ENCODE results near the genes KHDC3L, TMEM30A and SENP6.

GRCh38 chr6:73362453-73362802 is at the start of gene KHDC3L:
KHDC3L (plus strand) TSS chr6:73362658.
- PRO-cap, 2 experiments: no peak in any of the 2 experiments

DNA sequence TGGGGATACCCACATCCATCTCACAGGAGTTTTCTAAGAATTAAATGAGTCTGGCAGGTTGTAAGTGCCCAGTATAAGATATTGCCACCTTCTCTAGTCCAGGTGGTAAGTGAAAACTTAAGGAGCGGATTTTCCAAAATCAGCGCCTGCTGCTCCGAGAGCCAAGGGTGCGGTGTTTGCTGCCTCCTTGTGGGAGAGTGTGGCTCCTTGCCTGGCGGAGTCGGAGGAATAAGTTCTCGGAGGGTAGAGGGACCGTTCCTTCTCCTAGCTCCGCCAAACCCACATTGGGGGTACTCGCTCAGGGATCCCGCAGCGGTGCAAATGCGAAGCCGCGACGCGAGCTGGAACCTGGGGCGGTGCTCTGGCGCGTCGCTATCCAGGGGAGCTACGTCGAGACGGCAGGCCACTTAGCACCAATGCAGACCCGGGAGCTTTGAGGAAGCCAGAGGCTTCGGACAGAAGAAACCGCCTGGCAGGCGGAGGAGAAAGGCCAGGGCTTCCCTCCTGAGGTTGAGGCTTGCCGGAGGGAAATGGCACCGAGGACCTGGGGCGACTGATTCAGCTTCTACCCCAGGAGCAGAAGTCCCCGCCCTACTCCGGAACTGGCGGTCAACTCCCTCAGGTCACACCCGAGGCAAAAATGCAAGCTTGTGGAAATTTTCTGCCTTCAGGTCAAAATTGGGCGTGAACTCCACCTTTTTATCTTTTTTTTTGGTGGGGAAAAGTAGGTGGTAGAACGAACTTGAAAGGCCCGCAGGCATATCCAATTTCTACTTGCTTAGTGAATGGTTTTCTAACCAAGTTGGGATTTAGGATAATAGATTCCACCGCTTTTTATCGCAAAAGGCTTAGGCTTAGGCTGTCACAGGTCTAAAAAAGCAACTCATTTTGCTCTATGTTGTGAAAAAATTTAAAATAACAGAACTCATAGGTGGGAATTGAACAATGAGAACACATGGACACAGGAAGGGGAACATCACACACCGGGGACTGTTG is 5.6 kb upstream of the DDX43 start:
- PRO-cap, 2 experiments: no peak in any of the 2 experiments

DNA sequence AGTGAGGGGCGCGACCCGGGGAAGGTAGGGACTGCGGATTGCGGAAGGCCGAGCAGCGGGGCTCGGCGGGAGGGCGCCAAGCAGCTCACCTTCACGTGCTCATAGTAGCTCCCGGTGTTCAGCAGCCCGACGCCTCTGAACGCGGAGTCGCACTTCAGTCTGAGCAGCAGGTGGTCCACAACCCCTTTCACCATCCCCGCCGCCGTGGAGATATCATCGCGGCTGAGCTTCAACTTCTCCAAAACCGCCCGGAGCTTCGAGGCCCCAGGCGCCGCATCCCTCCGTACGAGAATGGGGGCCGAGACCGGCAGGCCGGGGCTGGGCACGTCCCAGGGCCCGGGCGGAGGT is 687 bp downstream of the CGAS start:
- PRO-cap, 2 experiments: no peak in any of the 2 experiments

DNA sequence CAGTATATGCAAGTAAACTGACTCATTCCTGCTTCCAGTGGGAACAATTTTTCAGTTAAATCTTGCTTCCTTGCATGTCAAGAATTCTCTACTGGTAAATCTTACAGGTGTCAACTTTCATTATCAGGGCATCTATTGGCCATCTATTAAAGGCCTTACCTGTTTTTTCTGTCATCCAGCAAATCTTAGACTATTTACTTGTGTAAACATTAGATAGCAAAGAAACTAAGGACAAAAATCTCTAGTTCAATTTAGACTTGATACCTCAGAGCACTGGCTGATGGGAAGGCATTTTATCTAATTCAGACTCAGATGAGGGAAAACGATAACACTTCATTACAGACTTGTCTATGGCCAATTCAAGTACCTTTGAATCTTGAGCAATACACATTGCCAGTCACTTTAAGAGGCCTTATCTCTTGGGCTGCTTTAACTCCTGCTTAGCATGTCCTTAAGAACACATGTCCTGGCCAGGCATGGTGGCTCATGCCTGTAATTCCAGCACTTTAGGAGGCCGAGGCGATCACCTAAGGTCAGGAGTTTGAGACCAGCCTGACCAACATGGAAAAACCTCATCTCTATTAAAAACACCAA is 4.9 kb downstream of the EEF1A1 start:
- PRO-cap, 2 experiments: no peak in any of the 2 experiments

GRCh38 chr6:73520030-73520757 is 638 bp downstream of the EEF1A1 start:
- PRO-cap, 2 experiments: peak in 1 of 2 experiments; most common plus-strand start chr6:73520262 (in 1)

DNA sequence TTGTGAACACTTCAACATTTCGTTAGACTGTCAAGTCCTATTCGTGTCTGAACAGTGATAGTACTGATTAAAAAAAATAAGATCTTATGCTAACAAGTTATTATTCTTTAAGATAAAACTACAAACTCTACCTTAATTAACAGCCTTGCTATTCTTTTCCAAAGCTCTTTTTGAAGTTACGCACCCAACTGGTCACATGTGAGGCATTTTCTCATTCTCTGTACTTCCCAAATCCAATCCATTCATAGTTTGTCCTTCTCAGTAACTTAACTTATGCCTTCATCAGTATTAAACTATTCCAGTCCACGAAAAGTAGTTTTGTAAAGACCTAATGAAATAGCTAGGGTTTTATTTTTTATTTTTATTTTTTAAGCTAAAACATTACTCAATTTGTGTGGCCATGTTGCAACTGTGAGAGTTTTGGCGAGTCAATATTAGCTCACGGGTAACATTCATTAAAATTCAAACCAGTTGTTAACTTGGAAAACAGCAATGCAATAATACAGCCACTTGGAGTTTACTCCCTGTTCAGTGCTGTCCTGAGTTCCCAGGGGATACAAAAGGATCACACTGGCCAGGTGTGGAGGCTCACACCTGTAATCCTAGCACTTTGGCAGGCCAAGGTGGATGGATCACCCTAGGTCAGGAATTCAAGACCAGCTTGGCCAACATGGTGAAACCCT is 27.8 kb upstream of the EEF1A1 start:
- PRO-cap, 2 experiments: no peak in any of the 2 experiments

DNA sequence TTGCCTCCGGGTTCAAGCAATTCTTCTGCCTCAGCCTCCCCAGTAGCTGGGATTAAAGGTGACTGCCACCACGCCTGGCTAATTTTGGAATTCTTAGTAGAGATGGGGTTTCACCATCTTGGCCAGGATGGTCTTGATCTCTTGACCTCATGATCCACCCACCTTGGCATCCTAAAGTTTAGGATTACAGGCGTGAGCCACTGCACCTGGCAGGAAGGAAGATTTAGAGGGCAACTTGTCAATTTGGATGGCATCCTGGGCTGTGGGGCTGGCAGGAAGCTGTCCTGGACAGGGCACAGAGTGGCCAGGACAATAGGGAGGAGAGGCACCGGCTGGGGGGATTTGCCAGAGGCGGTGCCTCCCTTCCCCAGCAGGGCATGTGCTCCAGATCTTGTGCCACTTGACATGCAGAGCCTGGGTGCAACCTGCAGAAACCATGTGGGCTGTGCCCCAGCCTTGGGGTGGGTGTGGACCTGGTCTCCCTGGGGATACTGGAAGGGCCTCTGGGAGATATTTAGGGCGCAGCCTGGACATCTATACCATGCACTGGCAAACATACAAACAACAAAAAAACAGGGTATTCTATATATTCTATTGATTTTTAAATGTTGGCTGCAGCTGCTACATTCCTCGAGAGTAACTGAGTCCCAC is 58.5 kb upstream of the EEF1A1 start:
- PRO-cap, 2 experiments: no peak in any of the 2 experiments

DNA sequence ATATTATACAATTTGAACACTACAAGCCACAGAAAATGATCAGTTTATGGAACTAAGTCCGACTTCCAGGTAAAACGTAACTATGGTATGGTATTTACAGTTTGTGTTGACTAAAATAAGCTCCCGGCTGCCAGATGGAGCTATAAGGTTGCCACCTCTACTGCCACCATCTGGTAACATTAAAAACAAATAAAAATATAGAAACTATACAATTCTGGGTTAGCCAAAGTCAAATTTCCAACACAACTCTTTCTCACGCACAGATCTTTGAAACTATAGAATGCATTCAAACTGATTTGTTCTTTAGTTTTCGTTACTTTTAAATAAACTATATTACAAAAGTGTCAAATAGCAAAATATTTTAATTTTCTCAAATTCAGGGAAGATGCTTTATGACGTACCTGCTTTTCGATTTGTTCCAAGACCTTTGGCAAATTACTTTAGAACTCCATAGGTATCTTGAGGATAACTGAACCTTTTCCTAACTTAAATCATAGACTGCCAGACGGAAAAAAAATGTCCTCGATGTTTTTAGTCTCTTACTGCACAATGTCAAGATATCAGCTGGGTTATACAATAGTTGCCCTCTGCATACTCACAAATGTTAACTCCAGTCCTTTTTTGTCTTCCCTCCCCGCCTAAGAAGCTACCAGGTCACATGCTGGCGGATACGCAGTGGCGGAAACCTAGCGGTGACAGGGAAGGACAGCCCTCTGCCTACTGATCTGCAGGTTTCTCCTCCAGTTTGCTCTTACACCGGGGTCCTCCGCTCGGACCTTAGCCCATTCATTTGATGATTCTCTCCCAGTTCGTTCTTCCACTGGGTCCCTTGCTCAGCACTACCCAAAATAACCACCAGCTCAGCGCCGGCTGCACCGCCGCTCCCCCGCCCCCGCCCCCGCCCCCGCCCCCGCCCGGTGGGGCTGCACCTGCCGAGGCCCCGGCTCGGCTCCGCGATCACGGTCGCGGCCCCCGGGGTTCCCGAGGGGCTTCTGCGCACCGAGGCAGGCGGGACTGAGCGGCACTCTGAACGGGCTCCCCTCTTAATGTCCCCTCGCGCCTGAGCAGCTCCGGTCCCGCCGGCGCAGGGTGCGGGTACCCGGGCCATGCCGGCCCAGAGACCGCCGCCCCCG is 810 bp downstream of the SLC17A5 start:
- PRO-cap, 2 experiments: peak in 1 of 2 experiments; most common plus-strand start position 678 of the sequence (in 1); most common minus-strand start position 1,016 of the sequence (in 1)

DNA sequence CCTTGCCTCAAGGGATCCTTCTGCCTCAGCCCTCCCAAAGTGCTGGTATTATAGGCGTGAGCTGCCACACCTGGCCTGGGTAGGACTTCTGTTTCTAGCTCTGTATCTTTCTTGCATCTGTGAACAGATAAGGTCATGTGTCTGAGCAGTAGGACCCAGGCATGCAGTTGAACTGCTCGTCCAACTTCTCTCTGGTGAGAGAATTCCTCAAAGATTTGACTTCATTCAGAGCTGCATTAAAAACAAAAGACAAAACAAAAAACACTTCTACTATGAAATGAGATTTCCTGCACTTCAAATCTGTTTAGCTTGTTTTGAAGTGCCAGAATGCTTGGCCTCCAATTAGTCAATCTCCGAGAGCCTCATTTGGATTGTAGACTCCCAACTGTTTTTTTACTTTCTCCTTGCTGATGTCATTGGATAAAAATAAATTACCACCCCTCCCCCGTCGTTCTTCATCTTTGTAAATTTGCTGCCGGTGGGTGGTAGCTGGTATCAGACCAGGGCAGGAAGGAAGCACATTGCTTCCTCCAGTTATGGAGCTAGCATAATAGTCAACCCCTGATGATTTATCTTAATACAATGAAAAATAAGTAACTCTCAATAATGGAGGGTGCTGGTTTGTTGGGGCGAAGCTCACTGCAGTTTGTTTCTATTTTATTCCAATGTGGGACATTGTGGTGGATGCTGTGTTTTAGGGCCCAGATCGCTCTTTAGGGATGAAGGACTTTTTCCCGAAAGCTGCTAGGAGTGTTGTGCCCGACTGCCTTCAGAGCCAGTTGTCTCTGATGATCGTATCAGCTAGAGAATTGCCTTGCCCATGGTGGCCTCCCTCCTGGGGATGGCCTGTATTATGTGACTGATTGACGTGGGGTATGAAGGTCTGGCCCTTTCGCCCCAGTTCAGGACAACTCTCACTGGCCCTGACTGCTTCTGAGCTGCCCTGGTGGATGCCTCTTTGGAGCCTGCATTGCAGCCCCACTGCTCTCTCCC is 17.8 kb downstream of the CD109 start:
- PRO-cap, 2 experiments: peak in 1 of 2 experiments; most common plus-strand start position 492 of the sequence (in 1); most common minus-strand start position 193 of the sequence (in 1)

DNA sequence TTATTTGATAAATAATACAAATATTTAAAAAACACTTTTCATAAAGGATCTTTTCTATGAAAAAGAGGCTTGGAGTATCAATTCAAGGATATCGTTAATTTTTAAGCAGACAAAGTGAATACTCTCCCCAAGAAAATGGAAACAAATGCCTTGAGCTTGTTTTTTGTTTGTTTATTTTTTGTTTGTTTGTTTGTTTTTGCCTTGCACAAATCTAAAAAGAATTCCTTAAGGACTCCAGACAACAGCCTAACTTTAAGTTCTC is 153.8 kb downstream of the COL12A1 start:
- PRO-cap, 2 experiments: no peak in any of the 2 experiments

DNA sequence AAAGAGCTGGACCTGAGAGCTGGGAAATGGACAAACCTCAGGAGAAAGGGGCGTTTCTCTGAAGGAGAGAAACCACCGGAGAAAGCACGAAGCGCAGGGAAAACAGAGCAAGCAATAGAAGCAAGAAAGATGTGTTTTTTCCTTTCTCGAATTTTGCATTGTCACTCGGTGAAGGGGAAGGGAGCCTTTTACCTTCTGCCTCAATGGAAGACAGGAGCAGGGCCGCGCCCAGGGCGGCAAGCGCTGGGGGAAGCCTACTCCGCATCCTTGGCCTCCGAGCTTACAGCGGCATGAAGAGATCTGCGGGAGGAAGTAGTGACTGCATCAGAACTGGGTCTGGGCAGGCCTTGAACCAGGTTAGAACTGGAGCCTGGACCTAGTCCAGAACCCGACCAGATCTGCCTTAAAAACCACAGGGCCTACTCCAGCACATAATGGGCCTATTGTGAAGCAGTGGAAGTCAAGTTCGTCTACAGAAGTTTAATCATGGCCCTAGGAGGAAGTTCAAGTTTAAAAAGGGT is 3.3 kb downstream of the COL12A1 start:
- PRO-cap, 2 experiments: no peak in any of the 2 experiments

- PRO-cap, 2 experiments: no peak in any of the 2 experiments
Measured at GRCh38 chr6:75254635-75255786, 11.4 kb upstream of the COX7A2 start.

GRCh38 chr6:75284045-75285171 is at the start of gene TMEM30A:
TMEM30A (minus strand) TSS chr6:75284792.
- PRO-cap, 2 experiments: peak in 2 of 2 experiments; most common plus-strand start chr6:75285014 (in 2); most common minus-strand start chr6:75284775 (in 1)

- PRO-cap, 2 experiments: no peak in any of the 2 experiments
Measured at GRCh38 chr6:75487048-75487720, 6.4 kb downstream of the FILIP1 start.

DNA sequence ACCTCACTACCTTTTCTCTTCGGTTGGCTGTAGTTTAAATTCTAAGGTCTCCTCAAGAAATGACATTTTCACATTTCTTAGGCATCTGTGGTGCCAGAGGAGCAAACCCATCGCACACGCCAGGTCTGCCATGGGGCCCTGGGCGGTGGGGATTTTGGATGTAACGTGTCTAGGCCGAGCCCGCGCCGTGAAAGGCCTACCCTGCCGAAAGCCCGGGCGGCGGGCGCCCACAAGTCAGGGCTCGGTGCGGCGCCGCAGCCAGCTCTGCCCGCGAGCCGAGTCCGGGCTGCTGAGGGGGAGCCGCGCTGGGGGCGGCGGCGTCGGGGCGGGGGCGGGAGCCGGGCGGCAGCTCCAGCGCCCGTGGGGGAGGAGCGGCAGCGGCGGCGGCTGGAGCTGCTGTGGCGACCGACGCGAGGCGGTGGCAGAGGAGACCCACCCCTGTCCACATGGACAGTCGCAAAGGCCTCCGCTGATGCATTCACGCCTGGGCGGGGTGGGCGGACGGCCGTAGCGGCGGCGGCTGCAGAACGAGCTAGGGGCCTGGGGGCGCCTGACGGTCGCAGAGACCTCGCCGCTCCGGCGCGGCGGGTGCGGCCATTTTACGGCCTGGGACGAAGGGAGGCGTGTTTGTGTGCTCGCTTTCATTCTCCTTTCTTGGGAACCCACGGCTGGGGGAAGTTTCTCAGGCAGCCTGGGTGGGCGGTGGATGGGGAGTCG is at the start of gene SENP6:
Gene SENP6 (plus strand): TSS at position 377 of the 717 bp plus-strand sequence.
- PRO-cap, 2 experiments: peak in 1 of 2 experiments; most common plus-strand start position 530 of the sequence (in 1); most common minus-strand start position 258 of the sequence (in 1)

GRCh38 chr6:75908494-75908923 is 159.5 kb downstream of the MYO6 start:
- PRO-cap, 2 experiments: no peak in any of the 2 experiments

GRCh38 chr6:76876144-76876730 is 587.1 kb downstream of the HTR1B start:
- PRO-cap, 2 experiments: no peak in any of the 2 experiments

DNA sequence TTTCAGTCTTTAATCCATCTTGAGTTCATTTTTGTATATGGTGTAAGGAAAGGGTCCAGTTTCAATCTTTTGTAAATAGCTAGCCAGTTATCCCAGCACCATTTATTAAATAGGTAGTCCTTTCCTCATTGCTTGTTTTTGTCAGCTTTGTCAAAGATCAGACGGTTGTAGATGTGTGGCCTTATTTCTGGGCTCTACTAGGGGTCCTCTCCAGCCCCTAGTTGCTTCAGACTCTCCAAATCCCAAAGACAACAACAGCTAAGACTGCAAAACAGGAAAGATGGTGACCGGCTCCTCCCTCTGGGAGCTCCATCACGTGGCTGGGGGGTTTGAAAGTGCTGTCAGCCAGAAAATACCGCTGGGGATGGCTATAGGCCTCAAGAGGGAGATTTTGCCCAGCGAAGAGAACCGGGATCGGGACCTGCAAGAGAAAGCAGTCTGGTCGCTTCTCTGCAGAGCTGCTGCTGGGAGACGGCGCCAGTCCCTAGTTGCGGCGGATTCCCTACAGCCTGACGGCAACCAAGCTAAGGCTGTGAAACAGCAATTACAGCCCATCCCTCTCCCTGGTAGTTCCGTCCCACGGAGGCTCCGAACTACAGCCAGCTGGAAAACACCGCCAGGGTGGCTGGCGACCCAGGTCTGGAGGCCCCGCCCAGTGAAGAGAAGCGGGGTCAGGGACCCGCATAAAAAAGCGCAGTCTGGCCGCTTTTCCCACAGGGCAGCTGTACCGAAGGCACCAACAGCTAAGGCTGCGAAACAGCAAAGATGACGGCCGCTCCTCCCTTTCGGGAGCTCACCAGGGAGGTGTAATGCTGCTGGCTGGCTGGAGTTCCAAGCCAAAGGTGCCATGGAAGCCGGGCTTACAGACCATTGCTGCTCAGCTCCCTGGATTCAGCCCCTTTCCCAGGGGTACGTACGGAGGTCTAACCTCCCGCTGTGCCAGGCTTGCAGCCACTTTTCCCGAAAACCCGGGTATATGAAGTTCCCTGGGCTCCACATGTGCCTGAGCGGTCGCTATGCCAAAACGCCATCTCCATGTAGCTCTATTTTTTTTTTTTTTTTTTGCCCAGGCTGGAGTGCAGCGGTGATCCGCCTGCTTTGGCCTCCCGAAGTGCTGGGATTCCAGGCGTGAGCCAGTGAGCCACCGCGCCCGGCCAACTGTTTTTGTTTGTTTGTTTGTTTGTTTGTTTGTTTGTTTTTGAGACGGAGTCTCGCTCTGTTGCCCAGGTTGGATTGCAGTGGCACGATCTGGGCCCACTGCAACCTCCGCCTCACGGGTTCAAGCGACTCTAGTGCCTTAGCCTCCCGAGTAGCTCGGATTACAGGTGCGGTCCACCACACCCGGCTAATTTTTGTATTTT is 238.0 kb upstream of the IRAK1BP1 start:
- PRO-cap, 2 experiments: no peak in any of the 2 experiments

- PRO-cap, 2 experiments: no peak in any of the 2 experiments
Measured at GRCh38 chr6:79277982-79278319, 199.9 kb upstream of the PHIP start.

DNA sequence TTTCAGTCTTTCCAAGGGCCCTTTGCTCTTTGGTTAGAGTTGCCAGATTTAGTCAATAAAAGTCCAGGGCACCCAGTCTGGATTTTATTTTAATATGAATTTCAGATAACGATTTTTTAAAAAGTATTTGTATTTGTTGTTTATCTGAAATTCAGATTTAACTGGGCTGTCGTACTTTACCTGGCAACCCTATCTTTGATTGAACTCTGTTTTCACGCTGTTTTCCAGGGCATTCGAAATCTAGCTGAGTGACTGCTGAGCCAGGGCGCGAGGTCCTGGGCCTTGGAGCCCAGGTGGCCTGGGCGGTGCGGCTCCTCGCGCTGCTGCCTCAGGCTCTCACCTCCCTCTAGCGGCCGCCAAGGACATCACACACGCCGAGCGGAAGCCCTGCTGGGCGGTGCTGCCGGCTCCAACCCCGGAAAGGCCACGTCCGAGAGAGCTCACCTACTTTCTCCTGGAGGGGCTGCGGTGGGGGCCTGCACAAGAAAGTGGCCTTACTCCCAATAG is 77.9 kb downstream of the ELOVL4 start:
- PRO-cap, 2 experiments: no peak in any of the 2 experiments

Data from cerebral cortex (tissue), 2 donors.